ENCODE results near the genes OR4M2 and MAGEL2.

- RRBS = no CpG with 5 or more reads among the region's 3 CpGs
Measured at GRCh38 chr15:20642578-20642928, 101.0 kb upstream of the GOLGA6L6 start.

DNA sequence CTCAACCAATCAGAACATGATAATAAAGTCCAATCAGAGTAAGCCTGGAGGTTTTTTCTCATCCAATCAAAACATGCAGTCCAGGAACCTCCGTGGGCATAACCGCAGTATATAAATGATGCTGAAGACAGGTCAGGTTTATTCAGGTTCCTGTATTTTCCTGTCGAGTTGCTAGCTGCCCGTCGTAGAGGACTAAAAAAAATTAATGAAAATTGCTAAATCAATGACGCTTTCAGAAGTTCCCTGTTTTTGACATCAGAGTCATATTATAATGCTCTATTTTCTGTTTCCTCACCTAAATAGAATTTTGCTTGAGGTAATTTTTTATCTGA is 177.3 kb downstream of the POTEB3 start:
- RRBS = no CpG with 5 or more reads among the region's 6 CpGs

DNA sequence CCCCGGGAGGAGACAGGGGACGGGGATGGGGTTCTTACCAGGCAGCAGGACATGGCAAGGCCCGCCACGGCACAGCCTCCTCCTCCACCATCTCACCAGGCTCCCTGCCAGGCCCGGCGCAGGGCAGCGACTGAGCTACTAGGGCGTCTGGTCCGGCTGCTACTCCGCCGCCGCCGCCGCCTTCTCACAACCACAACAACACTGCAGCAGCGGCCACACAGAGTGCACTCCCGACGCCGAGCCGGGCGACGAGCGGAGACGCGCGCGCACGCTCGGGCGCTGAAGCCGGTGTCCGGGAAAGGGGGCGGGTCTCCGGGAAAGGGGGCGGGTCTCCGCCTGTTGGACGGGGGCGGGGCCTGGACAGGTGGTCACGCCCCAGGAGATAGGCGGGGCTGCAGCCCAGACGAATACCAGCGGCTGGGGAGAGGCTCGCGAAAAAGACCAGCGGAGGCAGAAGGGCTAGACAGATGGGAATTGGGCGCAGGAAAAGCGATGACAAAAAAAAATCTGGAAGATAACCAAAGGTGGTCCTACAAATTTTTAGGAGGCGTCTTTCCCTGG is 115.3 kb downstream of the POTEB3 start:
- RRBS = no CpG with 5 or more reads among the region's 47 CpGs

DNA sequence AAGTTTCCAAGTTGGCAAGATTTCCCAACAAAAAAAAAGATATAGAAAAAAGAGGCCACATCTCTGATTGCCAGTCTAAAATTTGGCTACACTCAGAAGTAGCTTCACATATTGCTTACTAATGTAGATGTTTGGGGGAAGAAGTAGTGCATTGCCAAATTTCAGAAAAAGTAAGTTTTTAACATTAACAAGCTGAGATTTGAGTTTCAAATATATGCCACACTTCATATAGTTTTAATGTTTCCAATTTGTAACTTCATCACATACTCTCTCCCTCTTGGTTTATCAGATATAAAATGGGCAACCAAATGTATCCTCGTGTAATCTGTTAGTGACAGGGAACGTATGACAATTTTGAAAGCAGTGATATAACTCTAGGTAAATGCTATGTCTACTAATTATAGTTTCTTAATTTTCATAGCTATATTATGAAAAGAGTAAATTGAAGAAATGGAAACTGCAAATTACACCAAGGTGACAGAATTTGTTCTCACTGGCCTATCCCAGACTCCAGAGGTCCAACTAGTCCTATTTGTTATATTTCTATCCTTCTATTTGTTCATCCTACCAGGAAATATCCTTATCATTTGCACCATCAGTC is at the start of gene OR4M2:
OR4M2 (plus strand) TSS at position 353 of the 601 bp plus-strand sequence.
- RRBS = no CpG with 5 or more reads among the region's 2 CpGs

- RRBS = 78% methylated on average over 2 of the region's 19 CpGs
Measured at GRCh38 chr15:22238314-22238997, 144.1 kb downstream of the OR4N4 start.

- RRBS = no CpG with 5 or more reads among the region's 16 CpGs
Measured at GRCh38 chr15:22250682-22251317, 156.5 kb downstream of the OR4N4 start.

GRCh38 chr15:22264876-22265895 is 170.9 kb downstream of the OR4N4 start:
- RRBS = no CpG with 5 or more reads among the region's 16 CpGs

- RRBS = no CpG with 5 or more reads among the region's 7 CpGs
Measured at GRCh38 chr15:22839384-22839766, 909 bp downstream of the NIPA2 start.

DNA sequence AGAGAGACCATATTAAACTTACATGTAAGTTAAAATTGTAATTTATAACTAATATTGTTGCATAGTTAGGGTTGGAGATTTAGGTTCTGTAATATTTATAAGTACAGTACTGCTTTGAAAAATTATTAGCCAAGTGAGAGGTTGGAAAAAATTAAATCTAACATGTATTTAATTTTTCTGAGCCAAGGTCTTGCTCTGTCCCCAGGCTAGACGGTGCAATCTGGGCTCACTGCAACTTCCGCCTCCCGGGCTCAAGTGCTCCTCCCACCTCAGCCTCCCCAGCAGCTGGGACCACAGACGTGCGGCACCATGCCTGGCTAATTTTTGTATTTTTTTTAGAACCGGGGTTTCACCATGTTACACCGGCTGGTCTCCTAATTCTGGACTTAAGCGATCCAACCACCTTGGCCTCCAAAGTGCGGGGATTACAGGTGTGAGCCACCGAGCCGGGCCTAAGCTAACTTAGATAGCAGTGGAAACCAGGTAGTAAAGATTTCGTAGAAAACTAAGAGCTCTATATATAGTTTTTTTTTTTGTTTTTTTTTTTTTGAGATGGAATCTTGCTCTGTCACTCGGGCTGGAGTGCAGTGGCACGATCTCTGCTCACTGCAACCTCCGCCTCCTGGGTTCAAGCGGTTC is 1.4 kb downstream of the NIPA2 start:
- RRBS = 72% methylated on average over 2 of the region's 16 CpGs

- RRBS = no CpG with 5 or more reads among the region's 22 CpGs
Measured at GRCh38 chr15:22939105-22939854, 40.9 kb downstream of the CYFIP1 start.

DNA sequence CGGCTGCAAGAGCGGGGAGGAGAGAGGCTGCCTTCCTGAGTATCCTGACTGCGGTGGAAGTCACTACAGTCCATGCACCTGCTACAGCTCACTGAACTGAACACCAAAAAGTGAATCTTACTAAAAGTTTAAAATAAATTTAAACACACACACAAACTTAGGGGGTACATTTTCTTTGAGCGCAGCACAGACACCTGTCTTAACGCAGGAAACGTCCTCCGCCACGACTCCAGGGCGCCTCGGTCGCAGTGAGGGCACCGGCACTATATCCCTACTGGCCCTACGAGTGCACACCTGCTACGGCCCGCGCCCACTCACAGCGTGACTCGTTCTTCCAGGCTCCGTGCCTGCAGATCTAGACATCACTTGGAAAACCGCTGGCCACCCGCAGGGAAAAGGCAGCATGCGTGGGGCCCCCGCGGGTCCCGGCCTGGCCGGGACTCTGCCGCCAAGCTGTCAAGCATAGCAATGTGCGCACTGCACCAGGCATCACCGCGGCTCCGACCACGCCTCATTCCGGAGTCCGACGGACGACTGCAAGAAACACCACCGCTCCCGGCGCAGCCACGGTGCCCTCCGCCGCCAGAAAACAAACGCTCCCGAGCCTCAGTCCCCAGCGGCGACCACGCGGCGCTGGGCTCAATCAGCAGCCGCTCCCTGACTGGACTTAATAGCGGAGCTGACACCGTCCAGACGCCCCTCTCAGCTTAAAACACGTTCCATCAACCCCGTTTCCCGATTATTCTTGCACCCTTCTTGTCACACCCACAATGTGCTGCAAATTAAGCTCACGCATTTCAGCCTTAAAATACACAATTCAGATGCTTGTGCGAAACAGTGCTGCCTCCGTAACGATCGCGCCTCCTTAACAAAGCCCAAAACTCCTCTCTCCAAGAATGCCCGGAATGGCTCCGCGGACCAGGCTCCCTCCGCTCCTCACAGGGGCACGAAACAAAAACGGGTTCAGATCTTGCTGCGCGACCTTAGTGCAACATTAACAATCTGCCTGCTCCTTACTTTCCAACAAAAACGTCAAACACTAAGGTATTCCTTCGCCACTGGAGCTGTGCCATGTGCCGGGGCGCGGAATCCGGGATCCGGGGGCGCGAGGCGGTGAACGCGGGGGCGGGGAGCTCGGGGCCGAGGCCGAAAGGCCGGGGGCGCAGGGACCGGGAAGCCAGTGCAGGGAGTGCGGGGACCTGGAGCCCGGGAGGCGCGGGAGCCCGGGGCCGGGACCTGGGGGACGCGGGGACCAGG is 873 bp downstream of the CYFIP1 start:
- RRBS = no CpG with 5 or more reads among the region's 97 CpGs

GRCh38 chr15:23647436-23648468 is at the start of gene MAGEL2:
Gene MAGEL2 (minus strand): TSS chr15:23647867.
- RRBS = 46% methylated on average over 16 of the region's 37 CpGs

- RRBS = no CpG with 5 or more reads among the region's 32 CpGs
Measured at GRCh38 chr15:23686910-23687191, 254 bp downstream of the NDN start.

DNA sequence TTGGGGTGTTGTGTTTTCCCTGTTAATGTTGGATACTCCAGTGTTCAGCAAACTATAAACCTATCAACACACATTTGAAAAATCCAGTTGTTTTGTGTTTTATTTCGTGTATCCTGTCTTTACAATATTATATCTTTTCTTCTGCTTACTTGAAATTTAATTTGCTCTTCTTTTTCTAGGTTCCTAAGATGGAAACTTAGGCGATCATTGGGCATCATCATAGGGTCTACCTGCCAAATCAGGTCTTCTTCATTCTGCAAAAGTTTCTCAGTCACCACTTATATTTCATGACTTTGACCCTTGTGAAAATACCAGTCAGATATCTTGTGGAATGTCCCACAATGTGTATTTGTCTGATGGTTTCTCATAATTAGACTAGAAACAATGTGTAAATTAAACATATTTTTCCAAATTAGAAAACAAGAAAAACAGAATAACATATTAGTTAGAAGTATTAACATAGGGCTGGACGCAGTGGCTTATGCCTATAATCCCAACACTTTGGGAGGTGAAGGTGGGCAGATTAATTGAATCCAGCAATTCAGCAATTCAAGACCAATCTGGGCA is 102.5 kb upstream of the SNRPN start:
- RRBS = no CpG with 5 or more reads among the region's 3 CpGs

DNA sequence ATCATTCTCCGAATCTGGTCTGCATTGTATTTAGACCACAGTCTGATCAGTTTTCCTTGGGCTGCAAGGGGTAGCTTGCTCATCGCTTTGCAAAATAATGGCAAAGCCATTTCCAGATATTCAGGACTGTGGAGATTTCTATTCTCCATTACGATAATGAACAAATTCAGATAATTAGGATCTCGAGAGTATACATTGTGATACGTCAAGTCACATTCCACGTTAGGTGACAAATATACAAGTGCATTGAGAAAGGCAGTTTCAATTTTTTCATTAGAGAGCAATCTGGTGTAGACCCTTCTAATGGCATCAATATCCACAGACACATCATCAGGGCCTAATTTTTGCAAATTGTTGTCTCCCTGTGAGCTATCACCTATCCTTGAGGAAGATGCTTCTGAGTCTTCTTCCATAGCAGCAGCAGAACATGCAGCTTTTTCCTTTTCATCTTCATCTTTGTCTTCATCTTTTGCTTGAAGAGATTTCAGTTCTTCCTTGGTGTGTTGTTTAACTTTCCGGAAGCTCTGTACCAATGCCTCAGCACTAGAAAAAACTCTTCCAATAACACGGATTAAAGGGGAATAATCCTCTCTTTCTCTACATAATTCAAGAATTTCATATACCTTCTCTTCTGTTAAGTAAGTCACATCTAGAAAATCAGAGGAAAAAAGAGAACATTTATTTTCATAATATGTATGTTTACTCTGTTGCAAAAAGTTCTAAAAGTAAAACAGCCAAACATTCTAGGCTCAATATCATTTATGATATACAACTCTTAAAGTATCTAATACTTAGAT is 67.5 kb downstream of the UBE3A start:
- RRBS = no CpG with 5 or more reads among the region's 8 CpGs

DNA sequence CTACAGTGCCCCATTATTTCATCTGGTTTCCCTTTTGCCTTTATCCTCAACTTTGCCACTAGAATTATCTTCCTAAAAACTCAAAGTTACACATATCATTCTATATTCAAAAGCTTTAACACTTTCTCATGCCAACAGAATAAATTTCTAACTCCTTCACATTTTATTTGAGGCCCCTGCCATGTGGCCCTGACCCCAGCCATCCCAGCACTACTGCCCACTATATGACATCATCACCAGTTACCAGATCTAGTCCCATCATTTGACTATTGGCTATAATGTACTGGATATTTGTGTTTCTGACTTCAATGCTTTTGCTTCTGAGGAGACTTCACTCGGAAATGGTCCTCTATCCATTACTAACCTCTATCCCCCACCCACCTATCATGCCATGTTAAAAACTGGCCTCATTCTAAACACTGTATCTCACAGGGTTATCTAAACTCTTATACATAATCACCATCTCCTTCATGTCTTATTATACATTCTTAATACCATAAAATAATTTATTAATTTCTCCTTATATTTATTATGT is 23.6 kb downstream of the UBE3A start:
- RRBS = no CpG with 5 or more reads among the region's 1 CpG

DNA sequence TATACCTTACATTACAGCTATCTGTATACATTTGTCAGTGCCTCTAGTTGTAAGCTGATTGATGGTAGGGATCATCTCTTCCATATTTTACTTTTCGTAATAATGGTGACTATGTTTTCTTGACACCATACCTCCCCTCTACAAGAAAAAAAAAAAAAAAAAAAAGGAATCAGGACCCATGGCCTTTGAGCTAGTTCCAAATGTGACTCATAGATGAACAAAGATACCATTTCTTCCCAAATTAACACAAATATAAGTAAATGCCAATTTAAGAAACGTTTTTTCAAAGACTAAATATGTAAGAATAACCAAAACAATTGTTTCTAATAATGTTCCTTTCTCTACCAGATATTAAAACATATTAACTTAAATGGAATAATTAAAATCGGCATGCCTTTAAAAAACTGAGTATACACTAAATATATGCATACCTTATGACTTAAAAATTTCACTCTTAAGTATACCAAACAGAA is 23.1 kb downstream of the UBE3A start:
- RRBS = no CpG with 5 or more reads among the region's 3 CpGs

DNA sequence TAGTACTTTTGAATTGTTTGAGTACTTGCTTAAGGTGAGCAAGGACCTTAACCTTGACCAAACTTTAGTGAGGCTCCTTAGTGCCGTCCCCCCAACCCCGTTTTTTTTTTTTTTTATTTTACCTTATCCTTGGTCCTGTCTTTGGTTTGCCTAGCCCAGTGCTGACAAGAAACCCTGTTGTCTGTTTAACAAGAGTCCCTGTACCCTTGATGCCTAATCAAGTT is 77.1 kb upstream of the UBE3A start:
- RRBS = no CpG with 5 or more reads among the region's 2 CpGs

DNA sequence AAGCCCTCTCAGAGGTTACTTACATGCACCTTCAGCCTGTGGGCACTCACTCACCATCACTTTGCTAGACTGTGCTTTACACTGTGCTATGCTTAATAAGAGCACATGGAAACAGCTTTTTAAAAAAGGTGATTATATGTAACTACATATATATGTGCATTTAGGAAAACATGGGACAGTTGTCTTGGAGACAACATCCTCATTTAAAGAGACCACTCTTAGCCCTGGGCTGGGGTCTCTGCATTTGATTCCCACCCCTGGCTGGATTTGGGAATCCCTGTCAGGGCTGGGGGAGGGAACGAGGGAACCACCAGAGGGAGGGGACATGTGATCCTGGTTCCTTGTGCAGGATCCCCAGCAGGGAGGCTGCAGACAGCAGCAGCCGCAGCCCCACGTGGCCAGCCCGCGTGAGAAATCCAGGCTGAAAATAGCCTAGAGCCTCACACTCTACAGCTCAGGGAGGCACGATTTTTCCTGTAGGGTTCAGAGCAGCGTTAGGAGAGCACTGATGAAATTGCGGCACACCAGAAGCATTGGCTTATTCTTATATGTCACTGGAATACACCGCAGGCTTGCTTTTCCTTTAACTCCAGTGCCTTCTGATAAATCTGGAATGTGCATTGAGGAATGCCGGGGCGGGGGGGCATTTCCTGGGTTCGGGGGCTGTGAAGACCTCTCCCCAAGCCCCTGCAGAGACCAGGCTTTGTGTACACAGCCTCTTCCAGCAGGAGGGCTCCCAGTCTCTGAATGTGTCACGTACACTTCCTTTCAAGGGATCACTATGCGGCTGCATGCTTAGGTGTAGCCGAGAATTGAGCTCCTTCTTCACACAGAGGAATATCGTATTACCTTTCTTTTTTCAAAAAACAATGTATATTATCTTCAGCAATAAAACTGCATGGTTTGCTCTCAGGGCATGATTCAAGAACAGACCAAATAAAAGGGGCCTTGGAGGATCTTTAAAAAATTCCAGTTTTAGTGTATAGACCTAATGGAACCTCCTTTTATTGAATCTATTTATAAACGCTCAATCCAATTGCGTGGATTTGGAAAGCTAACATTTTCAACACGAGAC is 193.1 kb downstream of the ATP10A start:
- RRBS = no CpG with 5 or more reads among the region's 19 CpGs

All from AG09319 (cell line).